Neural cell (in vitro differentiated cells): ENCODE measurements around a stretch of chr18.

- RAMPAGE, long total RNA = no peak
Observed at GRCh38 chr18:13277896-13278412, 59.4 kb downstream of the LDLRAD4 start.

DNA sequence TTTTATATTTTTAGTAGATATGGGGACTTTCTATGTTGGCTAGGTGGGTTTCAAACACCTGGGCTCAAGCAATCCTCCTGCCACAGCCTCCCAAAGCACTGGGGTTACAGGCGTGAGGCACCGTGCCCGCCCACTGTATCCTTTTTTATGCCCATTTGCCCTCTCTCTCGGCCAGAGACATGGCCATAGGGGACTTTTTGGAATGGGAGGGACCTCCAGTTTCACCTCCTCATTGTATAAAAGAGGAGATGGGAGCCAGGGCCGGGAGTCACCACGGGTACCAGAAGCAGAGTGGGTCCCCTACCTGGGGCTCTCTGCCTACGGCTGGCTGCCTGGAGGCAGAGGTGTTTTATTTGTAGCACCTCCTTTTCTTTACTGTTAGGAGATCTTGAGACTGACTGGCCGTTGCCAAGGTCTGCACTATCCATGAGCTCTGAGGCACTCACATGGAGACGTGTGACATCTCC, 162.7 kb downstream of the LDLRAD4 start:
- RAMPAGE, long total RNA = no peak

GRCh38 chr18:13435556-13435849, 216.9 kb downstream of the LDLRAD4 start:
- RAMPAGE, long total RNA = no peak

- RAMPAGE, long total RNA = no peak
Observed at GRCh38 chr18:13451971-13453396, 233.9 kb downstream of the LDLRAD4 start.

GRCh38 chr18:13489717-13490453, 236.5 kb downstream of the FAM210A start:
- RAMPAGE, long total RNA = no peak

GRCh38 chr18:13540493-13541122, 185.8 kb downstream of the FAM210A start:
- RAMPAGE, long total RNA = no peak

GRCh38 chr18:13566756-13567493, 159.4 kb downstream of the FAM210A start:
- RAMPAGE, long total RNA = no peak

- RAMPAGE, long total RNA = no peak
Observed at GRCh38 chr18:13647617-13648077, 78.7 kb downstream of the FAM210A start.

DNA sequence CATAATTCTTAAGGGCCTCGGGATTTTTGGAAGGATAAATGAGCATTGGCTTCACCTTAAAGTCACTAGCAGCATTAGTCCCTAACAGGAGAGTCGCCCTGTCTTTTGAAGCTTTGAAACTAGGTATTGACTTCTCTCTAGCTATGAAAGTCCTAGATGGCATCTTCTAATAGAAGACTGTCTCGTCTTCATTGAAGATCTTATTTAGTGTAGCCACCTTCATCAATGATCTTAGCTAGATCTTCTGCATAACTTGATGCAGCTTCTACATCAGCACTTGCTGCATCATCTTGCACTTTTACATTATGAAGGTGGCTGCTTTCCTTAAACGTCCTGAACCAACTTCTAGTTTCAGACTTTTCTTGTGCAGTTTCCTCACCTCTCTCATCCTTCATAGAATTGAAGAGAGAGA, 31.7 kb downstream of the RNMT start:
- RAMPAGE, long total RNA = no peak

- RAMPAGE, long total RNA = no peak
Observed at GRCh38 chr18:20970291-20970759, 141.3 kb downstream of the ROCK1 start.

GRCh38 chr18:21163941-21164418, 52.4 kb upstream of the ROCK1 start:
- RAMPAGE, long total RNA = no peak

DNA sequence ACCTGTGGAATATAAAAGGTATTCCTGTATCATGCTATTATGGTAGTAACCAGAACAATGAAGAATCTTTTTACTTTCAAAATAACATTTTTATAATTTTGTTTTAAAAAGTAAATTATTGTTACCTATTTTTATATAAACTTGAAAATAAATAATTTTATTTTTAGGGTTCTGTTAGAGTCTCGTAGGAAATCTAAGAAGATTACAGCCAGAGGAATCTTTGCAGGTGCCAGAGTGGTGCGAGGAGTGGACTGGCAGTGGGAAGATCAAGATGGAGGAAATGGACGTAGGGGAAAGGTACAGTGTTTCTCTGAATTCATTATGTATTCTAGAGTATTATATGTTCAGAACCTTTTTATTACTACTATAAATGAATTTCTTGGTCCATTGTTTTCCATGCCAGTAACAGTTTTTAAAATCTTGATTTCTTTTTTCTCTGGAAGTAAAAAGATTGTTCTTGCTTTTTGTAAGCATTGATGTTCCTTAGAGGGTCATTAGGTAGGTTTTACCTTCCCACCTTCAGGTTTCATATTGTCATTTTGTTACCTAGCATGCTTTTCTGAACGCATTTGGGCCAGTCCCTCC, 28.0 kb downstream of the MIB1 start:
- RAMPAGE, long total RNA = no peak

DNA sequence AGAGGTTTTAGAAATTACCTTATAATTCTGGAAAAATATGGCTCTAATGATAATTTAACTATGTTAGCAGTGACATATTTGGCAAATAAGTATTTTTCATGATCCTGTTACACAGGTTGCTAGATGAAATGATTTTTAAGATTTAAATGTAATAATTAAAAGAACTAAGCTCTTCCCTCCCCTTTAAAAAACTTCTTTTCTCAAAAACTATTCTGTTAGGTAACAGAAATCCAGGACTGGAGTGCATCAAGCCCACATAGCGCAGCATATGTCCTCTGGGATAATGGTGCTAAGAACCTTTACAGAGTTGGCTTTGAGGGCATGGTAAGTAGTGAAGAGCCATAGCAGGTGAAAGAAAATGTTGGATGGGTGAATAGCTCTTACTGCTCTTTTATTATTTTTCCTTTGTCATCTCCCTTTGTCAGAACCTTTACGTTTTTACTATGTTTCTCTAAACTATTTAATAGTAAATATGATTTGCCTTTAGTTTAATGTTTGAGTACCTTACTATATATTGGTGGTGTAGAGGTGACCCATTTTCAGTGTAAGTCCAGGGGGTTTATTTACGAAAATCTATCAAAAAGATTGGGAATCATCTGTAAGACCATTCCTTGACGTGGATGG, 32.9 kb downstream of the MIB1 start:
- RAMPAGE, long total RNA = no peak

DNA sequence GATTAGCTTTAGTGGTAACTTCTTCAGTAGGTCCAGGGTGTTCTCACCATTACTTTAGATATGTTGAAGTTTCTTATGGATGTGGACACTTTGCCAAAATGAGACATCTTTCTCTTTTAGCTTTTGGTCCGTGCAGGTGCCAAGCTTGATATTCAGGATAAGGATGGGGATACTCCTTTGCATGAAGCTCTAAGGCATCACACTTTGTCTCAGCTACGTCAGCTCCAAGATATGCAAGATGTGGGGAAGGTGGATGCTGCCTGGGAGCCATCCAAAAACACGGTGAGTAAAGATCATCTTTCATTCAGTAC, 103.3 kb downstream of the MIB1 start:
- RAMPAGE, long total RNA = no peak

DNA sequence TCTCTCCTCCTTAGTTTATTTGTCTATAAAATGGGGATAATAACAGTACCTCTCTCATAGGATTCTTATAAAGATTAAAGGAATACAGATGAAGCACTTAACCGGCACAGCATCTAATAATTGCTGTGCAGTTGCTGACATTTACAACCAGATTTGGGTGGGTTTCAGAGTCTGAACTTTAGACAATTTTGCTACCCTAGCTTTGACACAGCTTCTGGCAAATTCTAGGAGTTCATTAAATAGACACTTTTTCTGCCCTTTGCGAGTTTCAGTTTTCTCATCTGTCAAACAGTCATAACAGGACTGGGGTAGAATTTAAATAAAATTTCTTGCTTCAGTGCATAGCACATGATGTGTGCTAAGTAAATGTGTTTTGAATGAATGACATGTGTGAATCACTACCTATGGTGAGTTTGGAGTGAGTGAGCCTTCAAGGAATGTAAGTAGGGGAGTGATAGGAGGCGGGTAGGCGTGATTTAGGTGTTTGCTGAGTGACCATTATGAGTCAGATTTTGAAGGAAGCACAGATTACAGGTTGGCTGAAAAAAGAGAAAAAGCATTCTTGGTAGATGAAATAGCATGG, 137.2 kb upstream of the GATA6 start:
- RAMPAGE, long total RNA = no peak

DNA sequence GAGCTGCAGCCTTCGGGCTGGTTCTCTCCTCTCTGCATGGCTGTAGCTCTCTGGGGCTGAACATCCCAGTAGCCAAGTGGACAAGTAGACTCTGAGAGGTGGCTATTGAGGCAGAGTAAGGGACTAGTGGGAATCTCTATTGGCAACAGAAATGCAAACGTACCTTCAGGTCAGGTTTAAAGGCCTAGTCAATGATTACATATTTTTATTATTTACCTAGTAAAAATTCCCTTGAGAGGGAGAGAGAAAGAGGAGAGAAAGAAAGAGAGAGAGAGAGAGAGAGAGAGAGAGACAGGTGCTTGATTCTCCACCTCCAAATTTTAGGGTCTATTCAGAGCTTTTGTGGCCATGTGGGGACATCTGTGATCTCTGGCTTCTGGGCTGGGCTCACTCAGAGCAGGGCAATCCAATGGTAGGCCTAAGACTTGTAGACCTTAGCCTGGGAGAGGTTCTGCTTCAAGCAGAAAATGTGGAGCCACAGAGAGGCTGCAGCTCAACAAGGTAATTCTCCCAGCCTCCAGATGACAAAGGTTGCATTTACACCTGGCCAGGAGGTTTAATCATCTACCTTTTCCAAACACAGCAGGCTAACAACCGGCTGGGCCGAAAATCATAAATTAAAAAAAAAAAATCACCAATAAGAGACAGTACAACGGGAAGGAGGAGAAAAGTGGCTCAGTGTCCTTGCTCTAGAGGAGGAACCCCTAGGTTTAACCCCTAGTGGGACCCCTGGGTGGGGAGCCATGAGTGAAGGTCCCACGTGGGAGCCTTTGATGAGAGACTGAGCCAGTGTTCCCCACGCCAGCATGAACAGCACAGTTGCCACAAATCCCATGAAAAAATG, 124.2 kb upstream of the GATA6 start:
- RAMPAGE, long total RNA = no peak

GRCh38 chr18:22106413-22106900, 62.9 kb upstream of the GATA6 start:
- RAMPAGE, long total RNA = no peak

GRCh38 chr18:22166622-22167029, 2.8 kb upstream of the GATA6 start:
- RAMPAGE, long total RNA = no peak

- RAMPAGE, long total RNA = no peak
Observed at GRCh38 chr18:22178915-22179762, 9.8 kb downstream of the GATA6 start.

DNA sequence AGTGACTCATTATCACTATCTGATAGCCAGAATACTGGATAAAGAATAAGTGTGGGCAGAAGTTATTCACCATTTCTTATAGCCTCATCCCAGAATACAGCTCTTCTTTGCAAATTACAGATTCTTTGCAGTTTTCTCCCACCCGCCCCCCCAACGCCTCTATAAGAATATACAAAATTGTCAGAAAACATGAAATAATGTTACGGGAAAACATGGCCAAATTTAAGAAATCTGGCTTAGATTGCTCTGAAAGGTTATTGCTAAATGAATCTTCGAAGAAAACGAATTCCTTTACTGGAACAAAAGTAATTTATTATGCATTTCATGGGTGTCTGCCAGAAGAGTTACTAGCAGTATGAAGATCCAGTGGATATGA, 21.8 kb downstream of the GATA6 start:
- RAMPAGE, long total RNA = no peak